ENCODE data around the genes PREX1, ARFGEF2 and ZNFX1.

GRCh38 chr20:48738423-48739346, 89.1 kb downstream of the PREX1 start:
- PRO-cap: no peak
- RAMPAGE, long total RNA, 3 experiments: no peak in any of the 3 experiments

DNA sequence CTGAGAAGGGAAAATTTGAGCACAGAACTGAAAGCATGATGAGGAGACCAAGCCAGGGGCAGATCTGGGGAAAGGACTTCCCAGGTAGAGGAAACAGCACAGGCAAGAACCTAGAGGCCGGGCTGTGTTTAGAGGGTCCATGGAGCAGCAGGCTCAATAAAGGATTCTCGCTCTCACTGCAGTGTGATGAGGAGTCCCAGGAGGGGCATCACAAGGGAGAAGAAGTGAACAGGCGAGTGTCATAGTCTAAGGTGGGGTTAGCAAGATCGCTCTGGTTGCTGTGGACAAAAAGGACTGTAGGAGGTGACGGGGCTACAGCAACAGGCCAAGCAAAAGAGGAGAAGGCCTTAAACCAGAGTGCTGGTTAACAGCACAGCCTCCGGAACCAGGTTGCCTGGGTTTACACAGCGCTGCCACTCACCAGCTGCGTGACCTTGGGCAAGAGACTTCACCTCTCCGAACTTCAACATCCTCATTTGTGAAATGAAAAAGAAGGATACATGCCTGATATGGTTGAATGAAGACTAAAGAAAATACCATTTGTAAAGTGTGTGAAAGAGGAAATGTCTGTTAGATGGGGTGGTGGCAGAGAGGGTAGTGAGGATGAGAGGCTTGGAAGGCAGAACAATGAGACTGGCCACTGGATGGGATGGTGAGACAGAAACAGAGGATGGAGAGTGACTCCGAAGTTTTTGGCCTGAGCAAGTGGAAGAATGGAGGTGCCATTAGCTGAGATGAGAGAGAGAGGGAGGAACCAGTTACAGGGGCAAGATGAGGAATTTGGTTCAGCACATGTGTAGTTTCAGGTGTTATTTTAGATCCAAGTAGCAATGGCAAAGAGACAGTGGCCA, 44.9 kb downstream of the PREX1 start:
- PRO-cap: no peak
- RAMPAGE, long total RNA, 3 experiments: no peak in any of the 3 experiments

DNA sequence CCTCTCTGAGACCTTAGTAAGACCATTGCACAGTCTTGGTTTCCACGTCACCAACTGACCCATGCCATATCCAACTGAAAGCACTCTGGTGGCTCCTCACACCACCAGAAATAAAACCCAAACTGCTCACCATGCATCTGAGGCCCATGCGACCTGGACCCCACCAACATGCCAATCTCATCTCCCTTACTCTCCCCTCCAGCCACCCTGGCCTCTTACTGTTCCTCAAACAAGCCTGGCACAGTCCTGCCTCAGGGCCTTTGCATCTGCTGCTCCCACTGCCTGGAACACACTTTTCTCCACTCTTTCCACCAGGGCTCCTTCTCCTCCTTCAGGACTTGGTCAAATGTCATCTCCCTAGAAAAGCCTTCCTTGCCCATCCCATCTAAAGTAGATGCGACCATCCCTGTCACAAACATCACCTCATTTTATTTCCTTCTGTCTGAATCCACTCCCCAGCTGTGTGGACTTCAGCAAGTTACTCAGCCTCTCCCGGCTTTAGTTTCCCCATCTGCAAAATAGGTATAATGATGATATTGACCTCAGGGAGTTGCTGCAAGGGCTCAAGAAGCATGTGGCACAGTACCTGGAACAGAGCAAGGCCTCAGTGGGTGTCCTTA, 8.6 kb downstream of the PREX1 start:
- PRO-cap: no peak
- RAMPAGE, long total RNA, 3 experiments: start-site peak on the minus strand in 1 of 3 experiments, centred at position 346 of the sequence, 5 reads per replicate

- PRO-cap: bidirectional peak, plus-strand start at chr20:48828110, minus-strand start at chr20:48827948
- RAMPAGE, long total RNA, 3 experiments: no peak in any of the 3 experiments
Measured at GRCh38 chr20:48827762-48828875, at the start of gene PREX1. Gene PREX1 (minus strand): TSS chr20:48827999.

DNA sequence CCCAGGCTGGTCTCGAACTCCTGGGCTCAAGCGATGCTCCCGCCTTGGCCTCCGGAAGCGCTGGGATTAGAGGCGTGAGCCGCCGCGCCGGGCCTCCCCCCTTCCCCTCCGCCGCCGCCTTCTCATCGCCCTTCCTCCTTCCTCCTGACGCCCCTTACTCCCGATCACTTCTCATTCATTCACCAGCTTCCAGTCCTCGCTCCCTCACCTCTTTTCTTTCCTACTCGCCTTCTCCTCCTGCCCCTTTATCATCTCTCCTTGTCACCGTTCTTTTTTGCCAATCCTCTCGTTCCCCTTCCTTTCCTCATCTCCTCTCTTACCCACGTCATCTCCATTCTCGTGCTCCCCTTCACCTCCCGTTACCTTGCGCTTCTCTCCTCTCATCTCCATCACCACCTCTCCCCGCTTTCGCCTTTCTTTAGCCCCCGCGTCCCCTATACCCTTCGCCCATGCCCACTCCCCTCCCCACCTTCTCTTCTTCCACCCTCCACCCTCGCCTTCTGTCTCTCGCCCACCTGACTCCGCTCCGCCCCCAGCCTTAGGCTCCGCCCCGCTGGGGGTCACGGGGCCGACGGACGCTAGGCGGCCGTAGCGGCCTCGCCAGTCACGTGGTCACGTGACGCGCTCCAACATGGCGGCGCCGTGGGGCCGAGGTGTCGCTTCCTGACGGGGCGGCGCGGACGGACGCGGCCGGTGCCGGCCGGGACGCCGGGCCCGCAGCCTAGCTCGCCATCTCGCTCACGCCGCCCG, at the start of gene ARFGEF2:
Gene ARFGEF2 (plus strand): TSS at position 607 of the 750 bp plus-strand sequence.
- PRO-cap: bidirectional peak, plus-strand start at position 659 of the sequence, minus-strand start at position 502 of the sequence
- RAMPAGE, long total RNA, 3 experiments: no peak in any of the 3 experiments

DNA sequence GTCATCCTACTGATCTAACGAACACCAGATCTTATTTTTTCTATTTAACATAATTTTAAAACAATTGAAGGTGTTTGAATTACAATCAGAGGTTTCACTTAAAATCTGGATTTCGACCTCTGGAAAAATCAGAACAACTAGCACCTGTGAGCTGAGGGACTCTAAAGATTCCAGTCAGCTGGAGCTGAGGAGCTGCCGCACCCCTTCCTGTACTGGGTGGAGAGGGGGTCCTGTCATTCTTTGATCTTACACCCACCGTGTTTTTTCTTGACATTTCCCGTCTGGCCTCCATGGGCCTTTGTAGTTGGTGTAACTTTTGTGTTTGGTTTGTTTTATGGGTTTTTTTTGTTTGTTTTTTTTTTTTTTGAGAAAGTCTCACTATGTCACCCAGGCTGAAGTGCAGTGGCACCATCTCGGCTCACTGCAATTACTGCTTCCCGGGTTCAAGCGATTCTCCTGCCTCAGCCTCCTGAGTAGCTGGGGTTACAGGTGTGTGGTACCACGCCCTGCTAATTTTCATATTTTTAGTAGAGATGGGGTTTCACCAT, 17.2 kb downstream of the ARFGEF2 start:
- PRO-cap: no peak
- RAMPAGE, long total RNA, 3 experiments: no peak in any of the 3 experiments

DNA sequence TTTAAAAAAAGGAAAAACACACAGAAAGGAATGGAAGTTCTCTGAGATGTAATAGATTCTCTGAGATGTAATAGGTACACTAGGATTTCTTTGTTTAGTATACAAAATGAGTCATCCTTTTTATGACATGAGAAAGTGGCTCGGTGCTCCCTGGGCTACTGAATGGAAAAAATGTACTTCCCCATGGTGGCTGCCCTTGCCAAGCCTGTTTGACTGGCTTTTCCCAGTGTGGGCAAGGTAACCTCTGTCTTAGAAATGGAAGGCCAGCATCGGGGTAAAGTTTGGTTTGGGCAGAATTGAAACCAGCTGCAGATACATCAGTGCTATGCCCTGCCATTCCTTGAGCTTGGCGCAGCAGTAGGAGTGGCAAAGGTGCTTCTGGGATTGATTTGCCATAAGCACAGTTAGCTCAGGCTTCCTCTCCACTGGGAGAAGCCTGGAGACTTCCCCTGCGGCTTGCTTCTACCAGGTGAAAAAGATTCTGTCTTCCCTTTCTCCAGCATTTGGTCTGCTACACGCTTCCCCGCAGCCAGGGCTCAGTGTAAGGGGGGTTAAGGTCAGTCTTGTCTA, 24.4 kb downstream of the ARFGEF2 start:
- PRO-cap: no peak
- RAMPAGE, long total RNA, 3 experiments: no peak in any of the 3 experiments

- PRO-cap: unidirectional peak, plus-strand start at chr20:49187050
- RAMPAGE, long total RNA, 3 experiments: no peak in any of the 3 experiments
Measured at GRCh38 chr20:49186425-49187119, 1.6 kb downstream of the STAU1 start.

- PRO-cap: no peak
- RAMPAGE, long total RNA, 3 experiments: no peak in any of the 3 experiments
Measured at GRCh38 chr20:49233882-49234182, 14.6 kb downstream of the DDX27 start.

DNA sequence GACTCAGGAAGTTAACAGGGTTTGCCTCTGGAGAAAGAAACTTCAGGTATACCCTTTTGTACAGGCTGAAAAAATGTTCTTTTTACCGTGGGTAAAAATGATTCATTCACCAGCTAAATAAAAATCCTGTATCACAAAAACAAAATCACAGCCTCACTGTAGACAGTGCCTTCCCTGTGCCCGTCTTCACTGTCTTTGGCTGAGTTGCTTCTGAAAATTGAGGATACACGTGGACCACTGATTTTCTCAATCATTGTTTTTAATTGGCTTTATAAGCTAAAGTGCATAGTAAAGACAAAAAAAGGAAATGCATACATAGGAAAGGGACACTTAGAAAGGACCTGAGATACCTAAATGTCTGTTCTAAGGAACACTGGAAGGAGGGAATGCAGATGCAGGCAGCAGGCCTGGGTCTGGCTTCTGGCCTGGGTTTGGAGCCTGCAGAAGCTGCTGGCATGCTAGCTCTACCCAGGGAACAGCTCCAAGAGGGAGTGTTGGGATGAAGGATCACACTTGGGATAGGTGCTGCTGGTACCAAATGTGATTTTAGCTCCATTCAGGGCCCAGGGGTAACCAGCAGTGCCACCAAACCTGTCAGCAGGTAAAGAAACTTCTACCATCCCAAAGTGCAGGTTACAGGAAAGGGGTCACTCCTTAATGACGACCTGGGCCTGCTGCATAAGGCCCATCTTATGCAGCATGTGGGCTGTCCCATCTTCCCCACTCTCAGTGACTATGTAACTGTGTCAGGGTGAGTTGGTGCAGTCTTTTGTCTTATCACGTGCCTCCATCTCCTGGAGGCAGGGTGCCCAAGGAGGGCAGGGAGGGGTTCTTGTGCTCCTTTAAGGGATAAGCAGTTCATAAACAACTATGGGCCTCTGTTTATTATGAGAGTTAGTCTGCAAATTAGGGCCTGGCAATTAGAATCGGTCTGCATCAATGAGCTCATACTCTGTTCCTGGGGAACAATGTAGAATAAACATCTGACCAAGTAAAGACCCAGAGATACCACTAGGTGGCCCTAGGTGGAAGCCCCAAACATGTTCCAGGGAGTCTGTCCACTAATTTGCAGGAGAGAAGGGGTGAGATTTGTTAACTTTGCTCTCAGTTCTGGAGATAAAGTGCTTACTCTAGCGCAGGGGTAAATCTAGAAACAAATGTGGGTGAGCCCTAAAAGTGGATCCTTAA, 26.8 kb downstream of the DDX27 start:
- PRO-cap: no peak
- RAMPAGE, long total RNA, 3 experiments: no peak in any of the 3 experiments

- PRO-cap: bidirectional peak, plus-strand start at chr20:49278272, minus-strand start at chr20:49278040; bidirectional peak, plus-strand start at chr20:49278642, minus-strand start at chr20:49278432
- RAMPAGE, long total RNA, 3 experiments: start-site peak on the minus strand in 3 of 3 experiments, at chr20:49278040-49278105 at its widest, 257 to 514 reads per replicate
Measured at GRCh38 chr20:49277837-49278535, at the start of gene ZNFX1. Gene ZNFX1 (minus strand): TSS chr20:49278057.

DNA sequence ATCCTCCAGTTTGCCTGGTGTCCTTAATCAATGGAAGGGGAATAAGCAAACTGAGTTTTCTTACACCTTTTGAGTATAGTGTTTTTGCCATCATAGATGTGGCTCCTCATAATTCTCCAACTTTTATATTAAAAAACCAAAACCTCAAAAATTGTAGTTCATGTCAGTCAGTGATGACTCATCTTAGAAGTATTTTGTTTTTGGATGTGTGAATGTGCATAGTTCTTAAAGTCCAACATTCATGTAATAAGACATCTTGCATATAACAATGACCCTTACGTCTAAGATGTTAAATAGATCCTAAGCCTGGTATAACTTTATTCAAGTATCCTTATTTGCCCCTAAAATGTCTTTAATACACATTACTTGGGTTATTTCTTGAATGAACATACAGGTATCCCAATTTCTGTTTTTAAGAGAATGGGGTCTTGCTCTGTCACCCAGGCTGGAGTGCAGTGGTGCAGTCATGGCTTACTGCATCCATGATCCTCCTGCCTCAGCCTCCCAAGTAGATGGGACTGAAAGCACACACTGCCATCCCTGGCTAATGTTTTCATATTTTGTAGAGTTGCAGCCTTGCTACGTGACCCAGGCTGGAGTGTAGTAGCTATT, 10.3 kb upstream of the ZNFX1 start:
- PRO-cap: no peak
- RAMPAGE, long total RNA, 3 experiments: no peak in any of the 3 experiments

DNA sequence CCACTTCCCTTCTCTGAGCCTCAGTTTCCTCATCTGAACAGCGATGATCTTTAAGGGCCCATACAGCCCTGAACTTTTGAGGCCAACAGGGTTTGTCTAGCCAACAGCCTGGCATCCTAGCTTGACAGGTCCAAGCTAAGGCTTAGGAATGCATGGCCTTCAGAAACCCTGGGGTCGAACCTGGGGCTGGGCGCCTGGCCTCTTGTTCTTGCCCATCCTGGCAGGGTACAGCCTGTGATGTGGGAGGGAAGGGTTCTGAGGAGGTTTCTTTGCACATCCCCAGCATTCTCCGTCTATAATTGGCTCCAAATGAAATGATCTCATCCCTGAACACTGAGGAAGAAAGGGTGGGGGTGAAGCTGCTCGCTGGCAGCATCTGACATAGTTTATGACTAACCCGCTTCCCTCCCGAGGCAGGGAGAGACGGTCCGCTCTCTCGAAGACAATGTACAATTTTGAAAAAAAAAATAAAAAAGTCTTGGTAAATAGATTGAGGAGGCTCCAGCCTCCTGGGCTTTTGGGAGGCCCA, 67.1 kb upstream of the ZNFX1 start:
- PRO-cap: no peak
- RAMPAGE, long total RNA, 3 experiments: no peak in any of the 3 experiments

DNA sequence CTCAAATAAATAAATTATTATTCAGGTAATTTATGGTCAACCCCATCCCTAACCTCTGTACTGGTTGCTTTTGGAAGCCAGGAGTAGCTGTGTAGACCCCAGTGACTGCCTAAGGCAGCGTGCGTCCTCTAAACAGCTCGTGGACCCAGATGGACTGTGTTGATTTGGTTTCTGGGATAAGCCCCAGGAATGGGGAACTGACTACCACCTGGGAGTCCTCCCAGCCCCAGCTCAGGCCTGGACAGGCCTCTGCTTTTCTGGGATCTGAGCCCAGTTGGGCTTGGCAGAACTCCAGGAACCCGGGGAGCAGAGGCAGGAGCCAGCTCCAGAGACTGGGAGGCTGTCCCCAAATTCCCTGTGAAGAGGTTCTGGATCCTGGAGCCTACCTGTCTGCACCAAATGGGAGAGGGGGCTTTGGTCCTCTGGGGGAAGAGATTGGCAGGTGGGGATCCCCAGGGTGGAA, 100.9 kb downstream of the KCNB1 start:
- PRO-cap: no peak
- RAMPAGE, long total RNA, 3 experiments: no peak in any of the 3 experiments

DNA sequence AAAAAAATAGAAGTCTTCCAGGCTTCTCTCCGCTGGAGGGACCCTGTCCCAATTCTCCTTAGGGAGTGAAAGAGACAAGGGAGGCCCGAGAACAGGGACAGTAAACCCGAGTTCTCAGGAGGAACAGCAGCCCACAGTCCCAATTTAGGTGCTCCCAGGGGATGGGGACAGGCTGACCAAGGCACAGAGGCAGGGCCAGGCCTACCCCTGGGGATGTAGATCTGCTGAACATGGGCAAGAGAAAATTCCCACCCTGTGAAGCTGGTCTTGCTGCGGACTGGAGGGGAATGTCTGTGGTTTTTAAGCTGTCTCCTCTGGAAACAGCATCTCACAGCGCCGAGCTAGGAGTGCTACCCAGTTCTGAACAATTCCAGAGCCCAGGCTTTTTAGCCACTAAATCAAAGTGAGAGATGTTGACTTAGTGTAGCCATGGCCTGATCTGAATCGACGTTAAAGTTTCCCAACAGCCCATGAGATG, 63.8 kb downstream of the KCNB1 start:
- PRO-cap: no peak
- RAMPAGE, long total RNA, 3 experiments: no peak in any of the 3 experiments

- PRO-cap: no peak
- RAMPAGE, long total RNA, 3 experiments: start-site peak on the minus strand in 1 of 3 experiments, at chr20:49483361-49483379 at its widest, 6 reads per replicate
Measured at GRCh38 chr20:49483278-49483938, 940 bp upstream of the KCNB1 start.

- PRO-cap: no peak
- RAMPAGE, long total RNA, 3 experiments: no peak in any of the 3 experiments
Measured at GRCh38 chr20:49611069-49611463, 43.1 kb upstream of the PTGIS start.

DNA sequence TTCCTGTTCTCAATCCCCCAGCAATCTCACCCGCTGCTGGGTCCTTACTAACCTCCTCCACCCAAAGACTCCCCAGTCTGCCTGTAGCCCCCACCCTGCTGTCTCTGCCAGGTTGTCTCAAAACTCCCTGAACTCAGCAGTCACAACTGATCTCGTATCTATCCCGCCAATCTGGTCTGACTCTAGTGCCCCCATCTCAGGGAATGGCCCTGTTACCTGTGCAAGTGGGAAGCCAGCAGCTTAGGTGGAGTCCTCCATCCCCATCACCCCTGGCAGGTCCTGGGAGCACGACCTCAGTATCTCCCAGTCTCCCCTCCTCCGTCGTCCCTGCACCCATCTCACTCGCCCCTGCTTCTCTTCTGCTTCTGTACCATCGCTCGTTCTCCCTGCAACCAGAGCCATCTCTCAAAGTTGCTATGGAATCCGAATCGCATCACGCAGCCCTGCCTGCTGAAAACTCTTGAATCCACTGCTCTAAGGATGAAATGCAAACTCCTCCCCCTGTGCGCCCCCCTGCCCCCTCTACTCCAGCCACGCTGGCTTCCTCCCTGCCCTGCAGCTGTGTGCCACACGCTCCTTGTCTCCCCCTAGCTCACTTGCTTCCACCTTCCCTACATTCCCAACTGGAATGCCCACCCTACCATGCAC, 63.9 kb upstream of the PTGIS start:
- PRO-cap: no peak
- RAMPAGE, long total RNA, 3 experiments: no peak in any of the 3 experiments

DNA sequence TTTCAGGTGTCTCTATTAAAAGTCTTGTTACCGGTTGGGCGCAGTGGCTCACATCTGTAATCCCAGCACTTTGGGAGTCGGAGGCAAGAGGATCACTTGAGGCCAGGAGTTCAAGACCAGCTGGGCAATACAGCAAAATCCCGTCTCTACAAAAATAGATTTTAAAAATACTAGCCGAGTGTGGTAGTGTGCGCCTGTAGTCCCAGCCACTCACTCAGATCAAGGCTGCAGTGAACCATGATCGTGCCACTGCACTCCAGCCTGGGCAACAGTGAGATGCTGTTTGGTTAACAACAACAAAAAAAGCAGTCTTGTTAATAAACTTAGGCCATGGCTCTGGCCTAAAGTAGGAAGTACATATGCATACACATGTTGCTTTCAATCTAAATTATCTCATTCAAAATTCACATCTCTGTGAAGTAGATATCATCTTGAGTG, 53.0 kb downstream of the B4GALT5 start:
- PRO-cap: no peak
- RAMPAGE, long total RNA, 3 experiments: no peak in any of the 3 experiments

GRCh38 chr20:49669463-49669931, 44.2 kb downstream of the B4GALT5 start:
- PRO-cap: no peak
- RAMPAGE, long total RNA, 3 experiments: no peak in any of the 3 experiments